LUHMES (cell line): ENCODE data around the gene REXO4.

DNA sequence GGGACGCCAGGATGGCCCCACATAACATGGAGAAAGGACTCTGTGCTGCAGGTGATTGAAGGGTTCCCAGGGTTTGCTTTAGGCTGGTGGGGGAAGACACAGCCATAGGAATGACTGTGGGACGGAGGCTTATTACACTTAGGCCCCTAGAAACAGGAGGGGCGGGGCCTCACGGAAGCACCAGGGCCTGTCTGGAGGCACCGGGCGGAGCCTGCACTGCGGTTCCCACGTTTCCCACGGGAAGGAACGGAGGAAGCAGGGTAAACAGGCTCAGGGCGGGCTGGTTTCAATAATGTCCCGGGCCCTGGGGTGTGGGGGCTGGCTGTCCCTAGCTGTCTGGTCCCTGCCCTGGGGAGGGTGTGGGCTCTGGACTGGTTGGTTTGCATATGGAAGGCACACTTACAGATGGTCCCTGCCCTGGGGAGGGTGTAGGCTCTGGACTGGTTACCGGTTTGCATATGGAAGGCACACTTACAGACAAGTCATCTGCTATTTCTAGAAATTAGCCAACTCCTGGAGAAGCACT is 14.2 kb upstream of the OBP2B start:
- PRO-cap = no peak

- PRO-cap = no peak
These were observed 30.5 kb upstream of the OBP2B start for GRCh38 chr9:133239439-133240024.

DNA sequence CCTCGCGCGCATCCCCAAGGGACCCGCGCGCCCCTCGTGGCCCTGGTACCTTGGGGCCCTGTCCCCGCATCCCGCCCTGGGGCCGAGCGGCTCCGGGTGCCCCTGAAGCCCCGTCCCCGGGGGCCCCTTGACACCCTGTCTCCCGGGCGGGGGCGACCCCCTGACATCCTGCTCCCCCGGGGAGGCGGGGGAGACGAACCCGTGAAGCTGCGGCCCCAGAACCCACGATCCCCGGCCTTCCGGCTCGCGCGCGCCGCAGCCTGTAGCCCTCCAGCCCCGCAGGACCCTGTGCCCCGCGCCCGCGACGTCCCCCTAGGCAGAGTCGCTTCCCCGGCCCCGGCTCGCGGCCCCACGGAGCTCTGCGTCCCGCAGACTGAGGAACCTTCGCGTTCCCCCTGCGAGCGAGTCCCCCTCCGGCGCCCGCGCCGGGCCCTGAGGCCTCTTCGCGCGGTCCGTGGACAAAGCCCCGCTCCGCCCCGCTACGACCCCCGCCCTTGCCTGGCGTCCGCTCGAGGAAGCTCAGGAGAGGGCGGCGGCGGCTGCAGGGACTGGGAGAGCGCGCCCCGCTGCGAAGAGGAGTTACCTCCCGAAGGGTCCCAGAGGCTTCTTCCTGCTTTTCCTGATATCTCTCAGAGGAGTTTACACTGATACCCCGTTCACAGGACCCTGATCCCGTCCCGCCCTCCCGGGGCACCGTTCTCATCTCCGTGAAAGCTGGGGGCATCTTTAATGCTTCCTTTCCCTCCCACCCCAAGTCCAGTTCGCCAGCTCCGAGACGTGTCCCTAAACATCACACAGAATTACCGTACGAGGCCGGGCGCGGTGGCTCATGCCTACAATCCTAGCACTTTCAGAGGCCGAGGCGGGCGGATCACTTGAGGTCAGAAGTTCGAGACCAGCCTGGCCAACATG is 60.4 kb downstream of the SURF6 start:
- PRO-cap = no peak

DNA sequence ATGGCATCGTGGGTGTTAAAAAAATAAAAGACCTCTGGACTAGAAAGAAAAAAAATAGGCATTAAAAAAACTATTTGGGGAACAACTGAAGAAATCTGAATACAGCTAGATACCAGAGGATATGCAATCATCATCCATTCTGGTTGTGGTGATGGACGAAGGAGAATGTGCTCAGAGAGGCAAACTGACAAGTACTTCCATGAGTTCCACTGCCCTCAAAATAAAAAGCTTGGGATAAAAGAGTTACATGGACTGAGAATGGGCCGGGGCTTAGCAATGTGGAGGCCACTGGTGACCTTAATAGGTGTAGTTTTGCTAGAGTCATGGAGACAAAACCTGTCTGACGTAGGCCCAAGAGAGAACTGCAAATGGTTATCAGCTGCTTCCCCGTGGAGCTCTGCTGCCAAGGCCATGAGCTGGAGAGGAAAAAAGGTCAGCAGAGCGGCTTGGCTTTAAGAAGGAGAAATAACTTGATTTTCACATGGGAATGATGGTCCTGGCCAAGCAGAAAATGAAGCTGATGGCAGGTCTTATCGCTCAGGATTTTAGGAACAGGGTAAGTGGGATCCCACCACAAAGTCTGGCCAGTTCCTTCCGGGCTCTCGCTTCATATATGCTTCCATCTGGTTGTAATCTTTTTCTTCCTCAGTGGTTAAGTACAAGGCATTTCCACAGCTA is 3.6 kb upstream of the SURF6 start:
- PRO-cap = no peak

DNA sequence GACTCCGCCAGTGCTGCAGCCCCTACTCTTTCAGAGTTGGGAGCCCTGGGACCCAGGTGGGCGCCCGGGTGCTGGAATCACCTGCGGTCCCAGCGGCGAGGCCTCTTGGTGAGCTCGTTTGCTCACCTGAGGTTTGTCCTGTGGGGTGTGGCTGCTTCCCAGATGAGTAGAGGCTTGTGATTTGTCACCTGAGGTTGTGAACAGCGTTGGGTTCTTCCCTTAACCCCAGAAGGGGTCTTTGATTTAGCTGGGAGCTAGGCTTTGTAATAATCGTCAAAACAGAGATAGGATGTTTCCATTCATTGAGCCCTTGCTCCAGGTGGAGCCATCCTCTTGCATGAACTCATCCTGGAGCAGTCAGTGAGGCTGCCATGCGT is 765 bp downstream of the SURF2 start:
- PRO-cap = no peak

DNA sequence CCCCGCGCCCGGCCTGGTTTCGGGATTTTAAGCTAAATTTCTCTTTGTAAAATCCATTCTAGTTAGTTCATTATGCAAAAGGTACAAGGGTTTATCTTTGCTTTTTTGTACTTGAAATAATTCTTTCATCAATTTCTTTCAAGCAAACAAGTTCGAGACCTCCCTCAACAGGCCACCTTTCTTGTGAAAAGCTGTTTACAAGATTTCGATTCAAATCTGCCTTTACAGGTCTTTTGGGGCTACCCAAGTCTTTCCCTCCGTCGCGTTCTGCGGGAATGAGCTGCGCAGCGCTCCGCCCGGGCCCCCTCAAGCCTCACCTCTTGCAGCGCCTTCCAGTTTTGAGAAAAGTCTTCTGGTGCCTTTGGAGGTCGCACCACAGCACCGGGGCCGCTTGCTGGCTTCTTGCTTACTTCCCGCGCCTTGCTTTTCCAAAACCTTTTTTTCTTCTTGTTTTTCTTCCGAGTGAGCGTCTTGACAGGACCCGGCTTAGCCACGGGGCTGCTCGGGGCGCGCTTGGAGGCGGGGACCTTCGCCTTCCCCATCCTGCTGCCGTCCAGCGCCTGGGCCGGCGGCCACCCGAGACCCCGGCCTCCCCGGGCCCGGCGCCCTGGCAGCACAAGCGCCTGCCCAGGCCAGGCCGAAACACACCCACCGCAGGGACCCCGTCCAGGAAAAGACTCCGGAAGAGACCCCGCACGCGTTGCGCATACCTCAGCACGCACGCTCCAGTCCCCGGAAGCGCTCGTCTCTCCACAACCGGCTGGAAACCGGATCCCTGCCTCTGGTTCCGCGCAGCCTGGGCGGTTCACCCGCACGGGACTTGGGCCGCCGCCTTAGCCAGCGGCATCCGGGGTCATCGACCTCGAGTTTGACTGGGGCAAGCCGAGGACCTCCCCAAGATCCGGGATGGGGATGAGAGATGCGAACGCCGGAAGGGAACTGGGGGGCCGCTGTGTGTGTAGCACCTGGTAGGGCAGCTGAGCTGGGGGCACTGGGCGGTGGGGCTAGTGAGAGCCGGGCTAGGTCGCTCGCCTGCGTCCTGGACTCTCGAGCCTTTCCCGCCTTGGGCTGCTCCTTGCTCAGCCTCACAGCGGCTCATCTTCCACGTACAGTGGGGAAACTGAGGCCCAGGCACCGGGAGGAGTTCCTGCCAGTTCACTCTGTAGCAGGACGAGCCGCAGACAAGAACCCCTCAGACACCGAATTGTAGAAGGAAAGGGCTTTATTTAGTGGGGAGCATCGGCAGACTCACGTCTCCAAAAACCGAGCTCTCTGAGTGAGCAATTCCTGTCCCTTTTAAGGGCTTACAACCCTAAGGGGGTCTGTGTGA is at the start of gene REXO4:
Gene REXO4 (minus strand): TSS at position 708 of the 1,330 bp plus-strand sequence.
- PRO-cap = bidirectional peak, plus-strand start at position 813 of the sequence, minus-strand start at position 682 of the sequence

DNA sequence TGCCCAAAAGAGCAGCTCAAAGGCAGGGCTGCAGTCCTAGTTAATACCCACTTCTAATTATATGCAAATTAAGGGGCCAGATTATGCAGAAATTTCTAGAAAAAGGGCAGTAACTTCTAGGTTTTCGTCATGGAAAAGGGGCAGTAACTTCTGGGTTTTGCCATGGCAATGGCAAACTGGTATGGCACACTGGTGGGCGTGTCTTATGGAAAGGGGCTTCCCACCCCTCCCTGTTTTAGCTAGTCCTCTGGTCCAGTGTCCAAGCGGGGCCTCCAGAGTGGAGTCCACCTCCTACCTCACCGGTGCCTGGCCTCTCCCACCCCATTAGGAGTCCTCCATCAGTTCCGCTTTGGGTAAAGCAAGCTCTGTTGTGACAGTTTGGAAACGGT is 5.6 kb downstream of the ADAMTS13 start:
- PRO-cap = no peak

DNA sequence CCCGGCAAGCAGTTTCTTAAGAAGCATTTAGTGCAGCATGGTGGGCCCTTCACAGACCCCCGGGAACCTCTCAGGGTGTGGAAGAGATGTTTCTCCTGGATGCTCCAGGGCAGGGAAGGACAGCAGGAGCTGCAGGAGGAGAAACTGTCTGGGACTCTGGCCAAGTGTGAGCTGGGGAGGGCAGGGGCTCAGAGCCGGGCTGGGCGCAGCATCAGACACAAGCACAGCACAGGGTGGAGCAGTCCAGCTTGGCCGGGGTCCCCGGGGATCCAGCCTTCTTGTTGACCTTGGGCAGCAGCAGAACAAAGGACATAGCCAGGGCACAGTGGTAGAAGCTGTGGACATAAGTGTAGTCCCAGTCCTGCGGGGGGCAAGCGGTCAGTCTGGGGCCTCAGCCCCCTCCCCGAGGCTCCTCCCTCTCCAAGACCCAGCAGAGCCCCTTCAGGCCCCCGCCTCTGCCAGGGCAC is 10.3 kb downstream of the MYMK start:
- PRO-cap = no peak

DNA sequence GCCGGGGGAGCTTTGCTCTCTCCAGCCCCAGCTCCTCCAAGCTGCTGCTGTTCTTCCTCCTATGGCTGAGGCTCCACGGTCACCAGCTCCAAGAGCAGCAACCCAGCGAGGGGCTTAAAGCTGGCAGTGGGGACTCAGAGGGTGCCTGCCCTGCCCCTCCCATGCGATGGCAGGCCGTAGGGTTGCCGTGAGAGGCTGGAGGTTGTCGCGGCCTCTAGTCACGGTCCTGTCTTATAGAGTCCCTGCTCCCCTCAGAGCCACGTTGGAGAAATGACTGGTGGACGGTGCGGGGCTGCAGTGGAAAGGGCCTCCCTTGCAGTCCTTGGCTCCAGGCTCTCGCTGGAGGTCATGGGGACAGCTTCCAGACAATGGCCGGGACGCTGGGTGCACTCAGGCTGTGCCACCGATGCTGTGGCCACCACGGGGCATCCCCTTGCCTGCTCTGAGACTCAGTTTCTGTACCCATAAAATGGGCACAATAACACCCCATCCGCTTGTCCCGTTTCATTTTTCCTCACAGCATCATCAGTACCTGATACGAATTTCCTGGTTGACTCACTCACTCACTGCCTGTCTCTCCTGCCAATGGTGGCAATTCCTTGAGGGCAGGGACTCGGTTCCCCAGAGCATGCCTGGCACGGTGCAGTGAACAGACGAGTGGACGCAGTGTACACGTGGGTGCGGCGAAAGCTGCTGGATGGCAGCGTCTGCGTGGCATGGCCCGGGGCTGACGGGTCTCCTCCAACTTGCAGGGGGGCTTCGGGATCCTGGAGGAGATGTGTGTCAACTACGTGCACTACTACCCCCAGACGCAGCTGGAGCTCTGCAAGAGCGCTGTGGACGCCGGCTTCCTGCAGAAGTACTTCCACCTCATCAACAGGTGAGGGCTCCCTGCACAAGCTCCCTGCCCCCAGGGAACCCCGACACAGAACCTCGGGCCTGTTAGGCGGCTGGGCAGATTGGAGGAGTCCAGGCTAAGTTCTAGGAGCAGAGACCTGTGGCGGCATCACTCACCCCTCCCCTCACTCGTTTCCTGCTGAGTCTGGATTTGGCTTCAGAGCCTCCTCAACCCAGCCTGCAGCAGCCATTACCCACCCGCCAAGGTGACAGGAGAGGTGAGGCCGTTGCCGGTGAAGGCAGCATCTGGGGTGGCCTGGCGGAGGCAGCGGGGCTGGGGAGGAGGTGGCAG is 20.0 kb downstream of the DBH start:
- PRO-cap = no peak

- PRO-cap = no peak
These were observed 26.4 kb downstream of the SARDH start for GRCh38 chr9:133711620-133712338.

DNA sequence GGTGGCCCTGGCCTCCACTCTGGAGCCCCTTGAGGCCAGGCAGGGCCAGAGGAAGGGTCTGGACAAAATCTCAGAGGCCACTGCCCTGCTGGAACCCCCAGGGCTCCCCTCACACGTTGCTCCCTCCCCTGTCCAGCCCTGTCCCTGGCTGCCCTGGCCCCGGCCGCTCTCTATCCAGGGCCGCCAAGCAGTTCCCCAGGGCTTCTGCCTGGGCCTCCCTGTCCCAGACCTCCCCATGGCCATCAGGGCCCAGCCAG is 108.2 kb upstream of the SARDH start:
- PRO-cap = no peak

DNA sequence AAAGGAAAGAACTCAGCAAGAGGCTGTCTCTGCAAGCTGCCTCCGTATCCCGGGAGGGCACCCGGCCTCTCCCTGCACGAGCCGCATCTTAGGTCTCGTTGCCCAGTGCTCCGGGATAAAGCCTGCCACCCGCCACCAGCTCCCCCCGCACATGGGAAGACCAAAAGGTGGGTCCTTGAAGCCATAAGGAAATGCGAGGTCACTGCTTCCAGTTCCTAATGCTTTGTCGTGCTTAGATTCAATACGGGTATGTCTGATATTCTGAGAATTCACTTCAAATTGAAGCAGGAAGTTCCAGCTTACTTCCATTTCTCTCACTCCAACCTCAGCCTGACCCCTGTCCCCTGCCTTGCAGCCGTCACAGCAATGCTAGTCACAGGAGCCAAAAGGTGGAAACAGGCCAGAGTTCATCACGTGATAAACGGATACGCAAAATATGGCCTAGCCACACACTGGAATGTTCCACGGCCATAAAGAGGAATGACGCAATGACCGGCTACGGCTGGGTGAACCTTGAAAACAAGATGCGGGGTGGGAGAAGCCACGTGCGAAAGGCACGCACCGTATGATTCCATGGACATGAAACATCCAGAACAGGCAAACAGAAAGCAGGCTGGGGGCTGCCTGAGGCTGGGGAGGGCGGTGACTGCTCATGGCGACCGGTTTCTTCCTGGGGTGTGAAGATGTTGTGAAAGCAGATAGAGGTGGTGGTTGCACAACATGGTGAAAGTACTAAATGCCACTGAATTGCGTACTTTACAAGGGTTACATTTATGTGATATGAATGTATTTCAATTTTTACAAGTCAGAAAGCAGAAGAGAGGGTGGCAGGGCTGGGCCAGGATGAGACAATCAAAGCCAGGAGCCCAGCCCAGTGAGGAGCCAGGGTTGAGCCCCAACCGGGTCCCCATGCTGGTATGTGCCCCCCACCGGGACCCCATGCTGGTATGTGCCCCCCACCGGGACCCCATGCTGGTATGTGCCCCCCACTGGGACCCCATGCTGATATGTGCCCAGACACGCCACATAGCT is 117.7 kb upstream of the SARDH start:
- PRO-cap = no peak

GRCh38 chr9:133989507-133990120 is 2.5 kb downstream of the VAV2 start:
- PRO-cap = no peak

- PRO-cap = no peak
These were observed 16.3 kb downstream of the BRD3OS start for GRCh38 chr9:134041553-134042005.

GRCh38 chr9:134055454-134056754 is 11.9 kb downstream of the BRD3 start:
- PRO-cap = no peak

DNA sequence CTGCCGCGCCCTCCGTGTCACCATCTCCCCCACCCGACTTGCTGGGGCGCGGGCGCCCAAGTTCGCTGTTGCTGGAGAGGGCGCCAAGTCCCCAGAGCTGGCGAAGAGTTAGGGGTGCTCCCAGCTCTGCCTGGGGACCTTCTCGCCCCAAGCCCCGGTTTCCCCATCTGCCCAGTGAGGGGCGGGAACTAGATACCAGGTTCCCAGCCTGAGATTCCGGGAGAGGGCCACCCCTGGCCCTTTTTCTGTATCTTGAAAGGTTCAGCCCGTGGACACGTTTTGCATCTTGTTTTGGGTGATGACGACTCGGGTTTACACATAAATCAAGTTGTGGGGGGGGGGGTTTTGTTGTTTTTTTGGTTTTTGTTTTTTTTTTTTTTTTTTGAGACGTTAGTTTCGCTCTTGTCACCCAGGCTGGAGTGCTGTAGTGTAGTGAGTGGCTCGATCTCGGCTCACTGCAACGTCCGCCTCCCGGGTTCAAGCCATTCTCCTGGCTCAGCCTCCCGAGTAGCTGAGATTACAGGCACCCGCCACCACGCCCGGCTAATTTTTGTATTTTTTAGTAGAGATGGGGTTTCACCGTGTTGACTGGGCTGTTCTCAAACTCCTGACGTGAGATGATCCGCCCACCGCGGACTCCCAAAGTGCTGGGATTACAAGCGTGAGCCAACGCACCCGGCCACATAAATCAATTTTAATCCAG is 940 bp upstream of the BRD3 start:
- PRO-cap = bidirectional peak, plus-strand start at position 35 of the sequence, minus-strand start outside the sequence

- PRO-cap = no peak
These were observed 6.4 kb downstream of the WDR5 start for GRCh38 chr9:134142140-134142882.

GRCh38 chr9:134150391-134151240 is 14.7 kb downstream of the WDR5 start:
- PRO-cap = no peak

DNA sequence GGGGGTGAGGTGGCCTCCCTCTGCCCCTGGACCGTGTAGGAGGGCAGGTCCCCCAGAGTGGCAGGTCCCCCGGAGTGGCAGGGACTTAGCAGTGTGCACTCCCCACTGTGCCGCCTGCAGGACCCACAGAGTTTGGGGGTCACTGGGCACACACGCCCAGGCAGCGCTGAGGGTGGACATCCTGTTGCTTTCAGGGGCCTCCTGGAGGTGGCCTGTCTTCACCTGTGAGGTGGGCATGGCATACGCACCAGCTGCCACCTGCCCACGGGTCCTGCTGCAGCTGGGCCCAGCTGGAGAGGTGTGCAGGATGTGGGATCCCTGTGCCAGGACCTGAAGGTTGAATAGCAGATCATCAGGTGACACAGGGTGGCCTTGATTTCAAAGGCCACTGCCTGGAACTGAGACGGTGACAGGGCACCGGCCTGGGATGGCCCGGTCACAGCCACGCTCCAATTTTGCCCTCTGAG is 45.5 kb downstream of the WDR5 start:
- PRO-cap = no peak

DNA sequence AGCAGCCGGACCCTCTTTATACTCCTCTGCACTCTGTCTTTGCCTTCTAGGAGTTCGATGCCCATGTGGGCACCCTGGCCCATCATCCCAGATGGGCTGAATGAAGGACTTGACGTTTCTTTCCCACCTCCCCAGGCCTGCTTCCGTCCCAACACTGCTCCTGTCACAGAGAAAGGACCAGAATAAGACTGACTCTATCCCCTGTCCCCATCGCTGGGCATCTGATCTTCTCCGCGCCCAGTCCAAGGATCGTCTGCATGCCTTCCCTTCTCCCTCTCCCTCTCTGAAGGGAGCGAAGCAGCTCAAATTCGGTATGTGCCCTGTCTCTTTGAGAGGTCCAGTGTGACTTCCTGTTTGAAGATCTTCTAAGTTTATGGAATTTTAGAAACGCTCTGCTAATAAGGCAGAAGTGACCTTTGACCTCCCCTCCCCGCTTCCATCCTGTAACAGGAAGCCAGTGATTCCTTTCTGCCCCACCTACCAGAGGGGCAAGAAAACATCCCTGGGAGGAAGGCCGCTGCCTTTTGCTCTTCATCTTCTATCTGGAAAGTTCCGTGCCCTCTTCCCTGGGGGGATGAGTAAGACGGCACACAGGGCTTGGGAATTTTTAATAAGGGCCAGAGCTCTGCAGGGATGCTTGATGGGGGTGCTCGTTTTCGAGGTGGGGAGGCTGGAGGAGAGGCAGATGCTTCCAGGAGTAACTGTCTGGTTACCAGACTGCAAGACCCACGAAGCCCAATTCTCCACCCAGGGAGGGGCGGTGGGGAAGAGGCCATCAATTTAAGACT is 69.2 kb downstream of the WDR5 start:
- PRO-cap = no peak